Mammary epithelial cell (primary cell): ENCODE results near the genes FGF11, CHD3, ALOX15B and ALOXE3.

DNA sequence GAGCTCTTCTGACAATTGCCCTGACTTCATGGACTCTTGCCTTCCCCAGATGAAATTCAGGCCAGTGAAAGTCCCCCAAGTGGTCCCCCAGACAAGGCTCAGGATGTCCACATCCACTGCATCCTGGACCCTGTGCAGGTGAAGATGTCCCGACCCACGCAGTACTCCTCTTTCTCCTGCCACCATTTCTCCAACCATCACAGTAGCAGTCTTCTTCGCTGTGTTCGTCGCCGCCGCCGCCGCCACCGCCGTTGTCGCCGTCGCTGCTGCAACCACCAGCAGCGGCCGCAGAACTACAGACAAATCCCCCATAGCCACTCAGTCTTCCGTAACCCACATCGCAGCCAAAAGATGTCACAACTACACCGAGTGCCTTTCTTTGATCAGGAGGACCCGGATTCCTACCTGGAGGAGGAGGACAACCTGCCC is 737 bp downstream of the SPEM2 start:
- CAGE, long polyA plus RNA = no peak
- RRBS = no CpG with 5 or more reads among the region's 20 CpGs

- CAGE, long polyA plus RNA = no peak
- RRBS = 2% methylated on average over 9 of the region's 71 CpGs
Observed at GRCh38 chr17:7436868-7437444, 1.7 kb downstream of the TMEM102 start.

GRCh38 chr17:7438899-7439988 is at the start of gene FGF11:
FGF11 (plus strand) TSS chr17:7439512.
- CAGE, long polyA plus RNA = no peak
- RRBS = 0% methylated on average over 7 of the region's 50 CpGs

- CAGE, long polyA plus RNA = no peak
- RRBS = no CpG with 5 or more reads among the region's 8 CpGs
Observed at GRCh38 chr17:7458818-7459473, 14.1 kb downstream of the CHRNB1 start.

GRCh38 chr17:7573122-7574084 is 778 bp downstream of the EIF4A1 start:
- CAGE, long polyA plus RNA = no peak
- RRBS = 1% methylated on average over 36 of the region's 94 CpGs

- CAGE, long polyA plus RNA = no peak
- RRBS = no CpG with 5 or more reads among the region's 8 CpGs
Observed at GRCh38 chr17:7574353-7574960, 1.8 kb downstream of the EIF4A1 start.

DNA sequence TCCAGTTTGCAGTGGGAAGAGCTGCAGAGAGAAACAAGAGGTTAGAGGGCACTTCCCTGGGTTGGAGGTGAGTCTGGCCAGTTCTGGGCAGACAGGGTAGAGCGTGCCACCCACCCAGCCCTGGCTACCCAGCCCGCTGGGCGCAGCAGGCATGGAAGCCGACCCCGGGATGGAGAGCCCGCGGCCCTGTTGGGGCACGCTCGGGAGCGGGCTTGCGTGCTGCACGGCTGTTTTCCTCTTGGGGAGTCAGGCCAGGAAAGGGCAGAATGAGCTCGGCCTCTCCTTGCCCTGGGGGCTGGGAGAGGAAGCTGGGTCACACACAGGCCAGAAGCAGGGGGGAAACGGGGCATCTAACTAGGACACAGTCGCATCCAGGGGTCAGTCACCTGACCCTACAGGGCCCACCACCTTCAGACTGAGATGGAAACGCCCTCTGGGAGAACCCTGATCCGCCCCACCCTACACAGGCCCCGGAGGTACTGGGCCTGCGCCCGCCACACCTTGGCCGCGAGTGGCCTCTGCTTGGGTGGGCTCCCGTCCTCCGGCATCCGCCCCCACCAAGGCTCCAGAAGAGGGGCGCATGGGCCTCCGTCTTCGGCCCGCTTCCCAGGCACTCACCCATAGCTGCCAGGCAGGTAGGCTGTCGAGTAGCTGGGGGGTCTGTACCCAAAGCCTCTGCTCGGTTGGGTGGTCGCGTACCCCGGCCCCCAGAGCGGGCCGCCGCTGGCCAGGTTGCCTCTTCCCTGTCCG is 1.2 kb downstream of the SOX15 start:
- CAGE, long polyA plus RNA = no peak
- RRBS = 3% methylated on average over 11 of the region's 38 CpGs

DNA sequence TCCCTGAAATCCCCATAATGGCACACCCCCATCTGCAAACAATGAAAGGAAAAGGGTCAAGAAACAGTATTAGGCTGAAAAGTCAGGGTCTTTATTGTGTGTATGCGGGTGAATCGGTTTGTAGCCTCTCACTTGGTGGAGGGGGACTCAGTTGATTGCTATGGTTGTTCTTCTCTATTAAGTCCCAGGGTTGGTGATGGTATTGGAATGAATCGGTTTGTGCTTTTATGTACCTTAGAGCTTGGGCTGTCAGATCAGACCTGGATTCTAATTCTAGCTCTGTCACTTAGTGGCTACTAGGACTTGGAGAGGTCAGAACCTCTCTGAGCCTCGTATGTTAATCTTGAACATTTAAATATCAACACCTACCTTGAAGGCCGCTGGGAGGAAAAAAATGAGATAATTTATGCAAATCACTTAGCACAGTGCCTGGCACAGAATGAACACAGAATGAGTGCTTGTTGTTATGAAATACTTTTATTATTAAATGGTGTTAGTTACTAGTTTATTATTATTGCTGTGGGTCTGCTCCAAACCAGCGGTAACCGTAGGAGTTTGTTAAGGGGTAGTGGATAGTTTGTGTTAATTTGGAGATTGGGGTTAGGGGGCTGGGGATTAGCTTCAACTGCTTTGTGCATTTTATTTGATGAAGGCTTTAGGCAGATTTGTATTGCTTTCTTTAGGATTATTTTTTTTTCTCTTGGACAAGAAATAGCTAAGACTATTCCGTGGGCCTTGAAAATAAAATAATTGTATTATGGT is 3.5 kb downstream of the KDM6B start:
- CAGE, long polyA plus RNA = no peak
- RRBS = no CpG with 5 or more reads among the region's 8 CpGs

DNA sequence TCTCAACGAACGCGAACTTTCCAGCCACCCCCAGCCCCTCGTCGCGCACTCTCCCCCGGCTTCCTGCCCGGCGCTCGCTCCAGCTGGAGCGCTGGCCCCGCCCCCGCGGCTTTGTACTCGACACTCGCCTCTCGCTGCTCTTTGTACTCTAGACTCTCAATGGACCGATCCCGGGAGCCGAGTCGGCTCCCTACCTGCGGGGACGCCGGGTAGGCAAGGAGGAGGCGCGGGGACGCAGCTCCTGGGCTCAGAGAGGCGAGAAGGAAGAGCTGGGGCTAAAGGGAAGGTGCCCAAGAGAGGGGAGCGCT is 9.5 kb downstream of the KDM6B start:
- CAGE, long polyA plus RNA = no peak
- RRBS = 2% methylated on average over 11 of the region's 29 CpGs

DNA sequence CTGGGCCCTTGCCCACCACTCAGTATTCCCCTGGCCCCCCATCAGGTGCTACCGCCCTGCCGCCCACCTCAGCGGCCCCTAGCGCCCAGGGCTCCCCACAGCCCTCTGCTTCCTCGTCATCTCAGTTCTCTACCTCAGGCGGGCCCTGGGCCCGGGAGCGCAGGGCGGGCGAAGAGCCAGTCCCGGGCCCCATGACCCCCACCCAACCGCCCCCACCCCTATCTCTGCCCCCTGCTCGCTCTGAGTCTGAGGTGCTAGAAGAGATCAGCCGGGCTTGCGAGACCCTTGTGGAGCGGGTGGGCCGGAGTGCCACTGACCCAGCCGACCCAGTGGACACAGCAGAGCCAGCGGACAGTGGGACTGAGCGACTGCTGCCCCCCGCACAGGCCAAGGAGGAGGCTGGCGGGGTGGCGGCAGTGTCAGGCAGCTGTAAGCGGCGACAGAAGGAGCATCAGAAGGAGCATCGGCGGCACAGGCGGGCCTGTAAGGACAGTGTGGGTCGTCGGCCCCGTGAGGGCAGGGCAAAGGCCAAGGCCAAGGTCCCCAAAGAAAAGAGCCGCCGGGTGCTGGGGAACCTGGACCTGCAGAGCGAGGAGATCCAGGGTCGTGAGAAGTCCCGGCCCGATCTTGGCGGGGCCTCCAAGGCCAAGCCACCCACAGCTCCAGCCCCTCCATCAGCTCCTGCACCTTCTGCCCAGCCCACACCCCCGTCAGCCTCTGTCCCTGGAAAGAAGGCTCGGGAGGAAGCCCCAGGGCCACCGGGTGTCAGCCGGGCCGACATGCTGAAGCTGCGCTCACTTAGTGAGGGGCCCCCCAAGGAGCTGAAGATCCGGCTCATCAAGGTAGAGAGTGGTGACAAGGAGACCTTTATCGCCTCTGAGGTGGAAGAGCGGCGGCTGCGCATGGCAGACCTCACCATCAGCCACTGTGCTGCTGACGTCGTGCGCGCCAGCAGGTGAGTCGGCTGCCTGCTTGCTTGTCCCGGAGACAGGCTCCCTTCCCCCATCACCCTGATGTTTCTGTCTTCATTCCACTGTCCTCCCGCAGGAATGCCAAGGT is 5.8 kb upstream of the TMEM88 start:
- CAGE, long polyA plus RNA = no peak
- RRBS = 95% methylated on average over 12 of the region's 56 CpGs

- CAGE, long polyA plus RNA = no peak
- RRBS = no CpG with 5 or more reads among the region's 32 CpGs
Observed at GRCh38 chr17:7887084-7887992, 1.3 kb upstream of the CHD3 start.

GRCh38 chr17:7888595-7888974 is at the start of gene CHD3:
CHD3 (plus strand) TSS chr17:7888789.
- CAGE, long polyA plus RNA = no peak
- RRBS = no CpG with 5 or more reads among the region's 9 CpGs

GRCh38 chr17:8019019-8019574 is 16.7 kb downstream of the GUCY2D start:
- CAGE, long polyA plus RNA = no peak
- RRBS = 2% methylated on average over 2 of the region's 8 CpGs

DNA sequence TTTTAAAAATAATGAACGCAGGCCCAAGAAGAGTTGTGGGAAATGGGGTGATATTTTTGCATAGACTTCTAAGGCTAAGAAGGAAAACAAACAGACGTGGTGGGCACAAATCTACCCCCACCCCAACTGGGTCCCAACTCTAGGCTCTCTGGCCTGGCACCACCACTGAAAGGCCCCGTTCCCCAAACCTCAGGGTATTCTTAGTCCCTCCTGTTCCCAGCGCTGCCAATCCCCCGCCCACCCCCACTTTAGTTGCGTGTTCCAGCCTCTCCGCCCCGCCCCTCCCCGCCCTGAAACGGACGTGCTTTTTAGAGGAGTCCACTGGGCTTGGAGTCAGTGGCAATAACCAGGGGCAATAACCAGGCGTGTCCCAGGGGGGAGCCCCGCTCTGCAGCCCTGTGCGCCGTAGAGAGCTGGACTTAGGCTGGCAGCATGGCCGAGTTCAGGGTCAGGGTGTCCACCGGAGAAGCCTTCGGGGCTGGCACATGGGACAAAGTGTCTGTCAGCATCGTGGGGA is at the start of gene ALOX15B:
TSS of gene ALOX15B (plus strand) at position 336 of the 517 bp plus-strand sequence.
- CAGE, long polyA plus RNA = no peak
- RRBS = 15% methylated on average over 3 of the region's 19 CpGs

DNA sequence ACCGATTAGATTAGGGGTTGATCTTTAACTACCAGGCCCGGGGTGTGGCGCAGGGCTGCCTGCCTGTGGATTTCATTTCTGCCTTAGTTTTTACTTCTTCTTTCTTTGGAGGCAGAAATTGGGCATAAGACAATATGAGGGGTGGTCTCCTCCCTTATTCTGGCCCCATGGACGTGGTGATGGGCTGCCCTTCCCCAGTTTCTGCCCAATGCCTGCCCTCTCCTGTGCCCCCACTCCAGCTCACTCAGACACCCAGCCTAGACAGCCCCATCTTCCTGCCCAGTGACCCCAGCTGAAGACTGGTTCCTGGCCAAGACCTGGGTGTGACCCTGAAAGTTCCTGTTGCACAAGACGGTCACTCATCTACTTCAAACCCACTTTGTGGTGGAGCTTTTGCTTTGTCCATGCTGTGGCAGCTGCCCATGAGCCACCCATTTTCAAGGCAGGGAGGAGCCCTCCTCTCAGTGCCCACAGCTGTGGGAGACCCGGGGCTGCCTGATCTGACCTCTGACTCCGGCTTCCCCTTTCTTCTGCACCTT is 18.6 kb downstream of the ALOX12B start:
- CAGE, long polyA plus RNA = no peak
- RRBS = no CpG with 5 or more reads among the region's 7 CpGs

- CAGE, long polyA plus RNA = no peak
- RRBS = 4% methylated on average over 2 of the region's 47 CpGs
Observed at GRCh38 chr17:8117538-8118742, at the start of gene ALOXE3. ALOXE3 (minus strand) TSS chr17:8118514.

- CAGE, long polyA plus RNA = no peak
- RRBS = under 1% methylated on average over 11 of the region's 22 CpGs
Observed at GRCh38 chr17:8118743-8119007, 361 bp upstream of the ALOXE3 start.

GRCh38 chr17:8190242-8190644 is 263 bp upstream of the BORCS6 start:
- CAGE, long polyA plus RNA = no peak
- RRBS = 0% methylated on average over 3 of the region's 12 CpGs

- CAGE, long polyA plus RNA = no peak
- RRBS = no CpG with 5 or more reads among the region's 18 CpGs
Observed at GRCh38 chr17:8288044-8288471, 412 bp upstream of the RANGRF start.

GRCh38 chr17:8435411-8435753 is 302 bp upstream of the NDEL1 start:
- CAGE, long polyA plus RNA = no peak
- RRBS = under 1% methylated on average over 7 of the region's 15 CpGs